Placental epithelial cell (primary cell): ENCODE results near the genes CENPK, ERBIN and CD180.

DNA sequence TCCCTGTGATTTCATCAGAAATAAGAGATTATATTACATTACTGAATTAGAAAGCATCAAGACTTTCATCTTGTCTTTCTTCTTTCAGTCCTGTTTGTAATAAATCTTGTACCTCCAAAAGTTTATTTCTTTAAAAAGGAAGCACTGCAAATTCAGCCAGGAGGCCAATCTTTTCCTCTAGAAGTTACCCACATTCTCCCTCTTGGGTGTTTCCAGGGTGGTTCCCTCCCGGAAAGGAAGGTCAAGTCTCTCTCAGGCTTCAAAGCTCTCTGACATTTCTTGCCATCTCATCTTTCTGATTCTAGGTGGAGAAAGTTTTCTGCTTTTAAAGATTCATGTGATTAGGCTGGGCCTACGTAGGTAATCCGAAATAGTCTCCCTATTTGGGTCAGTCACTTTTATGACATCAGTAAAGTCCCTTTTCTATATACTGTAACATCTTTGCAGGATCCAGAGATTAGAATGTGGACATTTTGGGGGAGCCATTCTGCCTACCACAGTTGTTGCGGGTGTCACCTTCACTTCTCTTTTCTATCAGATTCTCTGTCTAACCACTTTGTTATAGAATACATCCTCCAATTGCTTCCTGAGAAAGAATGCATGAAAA lies 2.0 kb upstream of the RNF180 start:
- CAGE, long polyA plus RNA: no peak

GRCh38 chr5:64507030-64507452 lies 1.2 kb downstream of the RGS7BP start:
- CAGE, long polyA plus RNA: no peak

- CAGE, long polyA plus RNA: no peak
Measured at GRCh38 chr5:65035144-65036286, 266.8 kb downstream of the CWC27 start.

GRCh38 chr5:65562567-65563750 lies at the start of gene CENPK:
TSS of gene CENPK (minus strand) at chr5:65563168.
- CAGE, long polyA plus RNA: no peak

- CAGE, long polyA plus RNA: no peak
Measured at GRCh38 chr5:65719324-65720270, 2.3 kb downstream of the SGTB start.

- CAGE, long polyA plus RNA: no peak
Measured at GRCh38 chr5:65811806-65812232, 89.8 kb downstream of the NLN start.

GRCh38 chr5:65830448-65831431 lies 95.6 kb upstream of the ERBIN start:
- CAGE, long polyA plus RNA: no peak

GRCh38 chr5:65926316-65926937 lies at the start of gene ERBIN:
TSS of gene ERBIN (plus strand) at chr5:65926575.
- CAGE, long polyA plus RNA: no peak

- CAGE, long polyA plus RNA: no peak
Measured at GRCh38 chr5:66003329-66003538, 76.9 kb downstream of the ERBIN start.

GRCh38 chr5:66083889-66084263 lies 60.2 kb upstream of the SREK1 start:
- CAGE, long polyA plus RNA: no peak

DNA sequence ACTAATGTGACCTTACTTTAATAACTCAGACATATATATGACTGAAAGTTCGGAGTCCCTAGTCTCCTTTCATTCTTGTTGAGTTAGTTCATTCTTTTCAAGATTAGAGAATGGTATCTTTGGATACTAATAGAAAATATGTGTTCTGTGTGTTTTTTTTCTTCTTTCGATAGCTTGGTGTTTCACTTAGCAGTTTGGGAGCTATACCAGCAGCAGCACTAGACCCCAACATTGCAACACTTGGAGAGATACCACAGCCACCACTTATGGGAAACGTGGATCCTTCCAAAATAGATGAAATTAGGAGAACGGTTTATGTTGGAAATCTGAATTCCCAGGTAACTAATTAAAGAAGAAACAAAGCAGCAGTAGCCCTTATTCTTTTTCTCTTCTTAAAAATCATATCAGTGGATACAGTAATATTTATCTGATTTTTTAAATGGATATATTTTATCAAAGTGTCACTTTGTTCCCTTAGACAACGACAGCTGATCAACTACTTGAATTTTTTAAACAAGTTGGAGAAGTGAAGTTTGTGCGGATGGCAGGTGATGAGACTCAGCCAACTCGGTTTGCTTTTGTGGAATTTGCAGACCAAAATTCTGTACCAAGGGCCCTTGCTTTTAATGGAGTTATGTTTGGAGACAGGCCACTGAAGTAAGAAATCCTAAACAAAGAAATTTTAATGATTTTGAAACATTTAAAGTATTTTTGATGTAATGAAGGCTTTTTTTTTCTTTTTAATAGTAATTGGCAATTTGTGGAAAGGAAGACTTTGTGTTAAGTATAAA lies 18.0 kb downstream of the SREK1 start:
- CAGE, long polyA plus RNA: no peak

DNA sequence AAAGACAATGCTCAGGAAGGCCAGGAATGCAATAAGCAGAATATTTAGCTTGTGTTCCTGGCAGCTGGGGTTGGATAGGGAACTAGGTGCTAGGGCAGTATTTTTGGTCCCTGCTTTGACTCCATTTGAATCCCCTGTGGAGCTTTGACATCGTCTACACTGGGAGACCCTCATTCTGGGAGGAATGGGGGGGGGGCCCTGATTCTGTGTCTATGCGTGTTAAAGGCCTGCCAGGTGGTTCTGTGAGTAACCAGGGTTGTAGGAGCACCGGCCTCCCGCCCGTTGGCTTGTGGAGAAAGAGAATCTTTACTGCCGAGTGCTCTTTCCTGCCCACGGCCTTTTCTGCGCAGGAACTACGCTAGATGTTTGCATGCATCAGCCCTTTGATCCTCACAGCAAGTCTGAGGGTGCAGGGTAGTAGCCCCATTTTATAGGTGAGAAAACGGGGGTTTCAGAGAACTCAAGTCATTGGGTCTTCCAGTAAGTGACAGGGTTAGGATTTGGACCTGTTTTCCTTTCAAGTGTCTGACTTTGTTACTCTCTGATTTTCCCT lies 21.7 kb downstream of the MAST4 start:
- CAGE, long polyA plus RNA: no peak

- CAGE, long polyA plus RNA: no peak
Measured at GRCh38 chr5:66958284-66959806, 237.8 kb downstream of the CD180 start.

DNA sequence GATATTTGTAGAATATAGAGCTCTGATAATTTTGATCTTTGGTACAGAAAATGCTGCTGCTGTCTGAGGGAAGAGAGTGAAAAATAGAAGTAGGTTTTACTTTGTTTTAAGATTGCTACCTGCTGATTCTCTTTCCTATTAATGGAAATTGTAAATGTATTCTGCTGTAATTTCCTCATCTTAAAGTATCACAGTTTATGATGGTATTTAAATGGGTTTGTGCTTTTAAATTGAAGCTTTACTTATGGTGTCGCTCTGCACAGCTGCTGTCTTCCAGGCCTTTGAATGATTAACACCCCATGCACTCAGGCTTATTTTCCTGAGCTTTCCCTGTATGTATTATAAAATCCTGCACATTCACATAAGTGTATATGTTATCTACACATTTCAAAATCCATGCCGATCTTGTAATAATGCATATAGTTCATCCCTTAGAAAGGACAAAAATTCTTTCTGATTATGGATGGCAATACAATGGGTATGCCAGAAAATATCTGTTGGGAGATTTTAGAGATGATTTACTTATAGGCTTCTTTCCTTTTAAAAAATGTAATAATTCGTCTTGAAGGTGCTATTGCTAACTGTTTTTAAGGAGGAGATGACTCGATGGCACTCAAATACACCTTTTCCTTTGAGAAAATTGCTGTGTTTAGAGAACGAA lies 180.0 kb downstream of the CD180 start:
- CAGE, long polyA plus RNA: no peak

GRCh38 chr5:67050054-67051156 lies 146.2 kb downstream of the CD180 start:
- CAGE, long polyA plus RNA: no peak

- CAGE, long polyA plus RNA: no peak
Measured at GRCh38 chr5:67054700-67055487, 141.7 kb downstream of the CD180 start.

DNA sequence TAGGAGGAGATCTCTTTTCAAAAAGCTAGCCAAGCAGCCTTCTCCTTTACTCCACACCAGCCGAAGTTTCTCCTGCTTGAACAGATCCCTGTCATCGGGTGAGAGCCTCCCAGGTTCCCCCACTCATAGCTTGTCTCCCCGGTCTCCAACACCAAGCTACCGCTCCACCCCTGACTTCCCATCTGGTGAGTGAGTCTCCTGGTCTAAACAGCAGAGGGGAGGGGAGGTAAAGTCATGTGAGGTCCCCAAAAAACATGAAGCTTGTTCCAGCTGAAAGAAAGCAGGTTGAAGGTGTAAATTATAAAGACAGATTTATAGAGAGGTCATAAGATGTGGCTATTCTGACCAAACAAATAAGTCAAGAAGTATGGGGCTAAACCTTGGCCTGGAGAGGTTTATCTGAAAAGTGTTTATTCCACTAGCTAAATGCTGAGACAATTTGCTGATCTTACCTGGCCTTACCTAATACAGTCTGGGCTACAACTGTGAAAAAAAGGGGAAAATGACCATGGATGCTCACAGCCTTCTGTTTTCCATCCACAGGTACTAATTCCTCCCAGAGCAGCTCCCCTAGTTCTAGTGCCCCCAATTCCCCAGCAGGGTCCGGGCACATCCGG lies 33.9 kb downstream of the CD180 start:
- CAGE, long polyA plus RNA: no peak

- CAGE, long polyA plus RNA: no peak
Measured at GRCh38 chr5:67165705-67166475, 30.7 kb downstream of the CD180 start.

DNA sequence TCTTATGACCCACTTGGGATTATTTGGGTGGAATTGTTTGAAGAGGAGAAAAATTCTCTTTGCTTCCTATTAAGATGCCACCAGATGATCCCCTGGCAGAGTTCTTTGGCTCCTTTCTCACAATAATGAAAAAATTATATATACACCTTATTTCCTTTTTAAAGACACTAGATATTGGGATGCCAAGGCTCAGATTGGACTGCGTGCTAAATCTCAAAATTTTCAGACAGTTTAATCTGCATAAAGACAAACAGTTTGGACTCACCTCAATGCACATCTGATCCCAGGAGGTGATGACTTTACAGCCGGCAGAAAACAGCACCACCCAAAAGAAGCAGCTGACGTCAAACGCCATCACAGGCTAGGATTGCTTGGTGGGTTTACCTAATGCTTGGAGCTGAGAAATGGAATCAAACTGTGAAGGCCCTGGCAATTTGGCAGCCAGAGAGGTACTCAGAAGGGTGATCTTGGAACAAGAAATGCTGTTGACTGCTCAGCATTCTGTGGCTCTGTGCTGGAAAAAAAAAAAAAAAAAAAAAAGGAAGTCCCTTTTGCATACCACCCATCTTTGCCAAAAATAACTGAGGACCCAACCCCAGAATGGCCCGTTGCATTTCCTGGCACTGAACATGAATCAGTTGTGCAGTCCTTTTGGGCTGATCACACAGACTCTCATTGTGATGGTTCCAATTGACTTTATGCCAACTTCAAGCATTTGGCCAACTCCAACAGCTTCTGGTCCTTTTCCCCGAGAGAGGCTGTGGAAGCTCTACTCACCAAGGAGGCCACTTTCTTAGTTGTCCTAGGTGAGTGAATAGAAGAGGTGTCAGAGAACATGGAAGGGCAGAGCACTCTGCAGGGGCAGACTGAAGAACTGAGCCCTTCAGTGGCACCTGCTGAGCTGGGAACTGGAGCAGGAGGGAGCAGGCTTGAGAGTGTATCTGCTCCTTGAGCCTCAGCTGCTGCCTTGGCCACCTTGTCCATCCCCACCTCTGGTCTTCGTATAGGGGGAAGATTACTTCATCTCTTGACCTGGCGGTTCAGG lies at the start of gene CD180:
CD180 (minus strand) TSS at position 513 of the 1,045 bp plus-strand sequence.
- CAGE, long polyA plus RNA: no peak

DNA sequence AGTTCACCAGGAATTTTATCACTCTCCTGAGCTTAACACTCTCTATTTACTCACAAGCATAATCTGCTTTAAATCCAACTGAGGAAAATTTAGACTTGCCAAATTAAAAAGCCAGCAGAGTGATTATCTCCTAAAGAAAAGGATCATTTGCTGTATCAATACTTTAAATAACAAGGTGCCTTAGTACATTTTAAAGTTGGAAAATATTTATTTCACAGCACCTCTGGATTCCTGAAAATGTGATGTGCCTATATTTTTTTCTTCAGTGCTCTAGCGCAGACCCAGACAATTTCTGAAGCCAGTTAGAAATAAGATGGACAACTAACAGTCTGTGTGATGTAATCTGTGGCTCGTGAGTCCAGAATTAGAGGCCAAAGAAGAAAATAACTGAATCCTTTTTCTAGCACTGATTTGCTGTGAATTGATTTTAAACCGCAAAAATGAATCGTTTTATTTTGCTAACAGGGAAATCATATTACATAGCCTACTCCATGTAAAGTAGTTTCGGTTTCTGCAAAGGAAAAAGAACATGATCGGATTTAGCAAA lies 445.8 kb upstream of the CD180 start:
- CAGE, long polyA plus RNA: no peak